Smooth muscle cell (in vitro differentiated cells): ENCODE results near the genes HAO1, PLCB4 and LAMP5.

DNA sequence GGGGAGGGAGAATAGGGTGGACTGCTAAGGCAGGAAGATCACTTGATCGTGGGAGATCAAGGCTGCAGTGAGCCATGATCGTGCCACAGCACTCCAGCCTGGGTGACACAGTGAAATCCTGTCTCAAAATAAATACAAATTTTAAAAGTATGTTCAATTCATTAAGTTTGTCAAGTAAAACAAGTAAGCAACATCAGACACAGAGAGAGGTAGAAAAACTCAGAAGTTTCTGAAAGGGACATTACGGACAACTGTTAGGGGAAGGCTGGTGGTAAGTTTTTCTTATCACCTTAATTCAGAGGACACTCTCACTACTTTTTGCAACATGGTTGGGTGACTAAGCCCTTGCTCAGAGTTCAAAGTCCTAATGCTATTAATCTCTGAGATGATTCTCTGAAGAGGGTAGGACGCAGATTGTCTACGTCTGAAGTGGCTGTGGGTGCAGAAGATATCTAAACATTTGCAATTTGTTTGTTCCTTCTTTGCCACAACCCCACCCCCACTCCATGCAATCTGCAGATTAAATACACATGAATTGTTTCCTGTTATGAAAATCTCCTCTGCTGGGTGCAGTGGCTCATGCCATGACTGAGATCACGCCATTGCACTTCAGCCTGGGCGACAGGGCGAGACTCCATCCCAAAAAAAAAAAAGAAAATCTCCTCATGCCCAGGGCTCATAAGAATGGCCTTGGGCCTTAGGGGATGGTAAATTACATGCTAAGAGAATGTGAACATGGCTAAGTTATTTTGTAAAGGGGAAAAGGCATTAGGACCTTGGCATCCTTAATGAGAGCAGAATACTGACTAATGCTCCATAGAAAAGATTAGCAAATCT, 12.9 kb upstream of the SHLD1 start:
- RAMPAGE, long total RNA = no peak

GRCh38 chr20:5765906-5766814, 16.0 kb downstream of the SHLD1 start:
- RAMPAGE, long total RNA = no peak

GRCh38 chr20:5863256-5864010, 47.9 kb upstream of the CHGB start:
- RAMPAGE, long total RNA = no peak

DNA sequence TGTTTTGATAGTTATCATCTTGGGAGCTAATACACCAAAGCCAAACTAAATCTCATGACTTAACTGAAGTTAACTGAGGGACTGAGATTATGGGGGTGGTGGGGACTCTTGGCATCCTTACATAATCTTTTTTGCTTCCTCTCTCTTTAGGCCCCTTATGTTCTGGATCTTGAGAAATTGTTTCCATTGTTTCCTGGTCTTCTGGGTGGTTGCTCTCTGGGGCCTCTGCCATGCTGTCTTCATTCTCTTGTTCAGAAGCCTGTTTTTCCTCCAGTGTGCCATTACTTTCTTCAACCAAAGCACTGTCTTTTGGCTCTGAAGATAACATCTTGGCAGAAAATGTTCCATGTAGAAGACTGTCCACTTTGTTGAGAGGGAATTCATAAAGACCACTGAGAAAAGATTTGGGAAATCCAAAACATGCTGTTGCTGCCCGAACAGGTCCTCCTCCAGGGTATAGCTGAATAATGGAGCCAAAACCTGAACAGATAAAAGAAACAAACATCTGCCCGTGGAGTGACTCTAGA, 8.0 kb downstream of the TRMT6 start:
- RAMPAGE, long total RNA = no peak

GRCh38 chr20:6007555-6008090, 1.7 kb downstream of the CRLS1 start:
- RAMPAGE, long total RNA = no peak

- RAMPAGE, long total RNA = no peak
These were observed 17.1 kb downstream of the CRLS1 start for GRCh38 chr20:6022931-6023503.

GRCh38 chr20:6058401-6059444, 4.9 kb upstream of the LRRN4 start:
- RAMPAGE, long total RNA = no peak

DNA sequence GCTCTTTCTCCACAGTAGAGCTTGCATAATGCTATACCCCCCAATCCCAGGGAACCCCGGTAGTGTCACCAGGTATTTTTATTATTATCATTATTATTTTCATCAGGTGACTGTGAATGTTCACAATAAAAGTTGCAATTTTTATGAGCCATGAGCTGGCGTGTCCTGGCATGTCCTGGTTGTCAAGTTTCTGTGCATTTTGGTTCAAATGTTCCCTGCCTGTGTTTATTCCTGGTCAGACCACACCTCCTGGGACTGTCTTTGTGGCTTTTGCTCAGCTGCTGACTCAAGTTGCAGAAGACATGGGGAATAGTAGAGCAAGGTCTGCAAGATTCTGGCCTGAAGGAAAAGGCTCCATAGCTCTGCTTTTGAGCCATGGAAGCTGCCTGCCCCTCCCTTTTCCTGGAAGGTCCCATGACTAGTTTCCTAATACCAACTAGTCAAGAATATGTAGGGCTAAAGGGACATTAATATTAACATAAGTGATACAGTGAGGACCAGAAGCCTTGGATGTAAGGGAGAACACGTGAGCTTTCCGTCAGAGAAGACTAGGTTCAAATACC, 112.6 kb upstream of the BMP2 start:
- RAMPAGE, long total RNA = no peak

GRCh38 chr20:7866212-7866652, 74.0 kb downstream of the HAO1 start:
- RAMPAGE, long total RNA = no peak

DNA sequence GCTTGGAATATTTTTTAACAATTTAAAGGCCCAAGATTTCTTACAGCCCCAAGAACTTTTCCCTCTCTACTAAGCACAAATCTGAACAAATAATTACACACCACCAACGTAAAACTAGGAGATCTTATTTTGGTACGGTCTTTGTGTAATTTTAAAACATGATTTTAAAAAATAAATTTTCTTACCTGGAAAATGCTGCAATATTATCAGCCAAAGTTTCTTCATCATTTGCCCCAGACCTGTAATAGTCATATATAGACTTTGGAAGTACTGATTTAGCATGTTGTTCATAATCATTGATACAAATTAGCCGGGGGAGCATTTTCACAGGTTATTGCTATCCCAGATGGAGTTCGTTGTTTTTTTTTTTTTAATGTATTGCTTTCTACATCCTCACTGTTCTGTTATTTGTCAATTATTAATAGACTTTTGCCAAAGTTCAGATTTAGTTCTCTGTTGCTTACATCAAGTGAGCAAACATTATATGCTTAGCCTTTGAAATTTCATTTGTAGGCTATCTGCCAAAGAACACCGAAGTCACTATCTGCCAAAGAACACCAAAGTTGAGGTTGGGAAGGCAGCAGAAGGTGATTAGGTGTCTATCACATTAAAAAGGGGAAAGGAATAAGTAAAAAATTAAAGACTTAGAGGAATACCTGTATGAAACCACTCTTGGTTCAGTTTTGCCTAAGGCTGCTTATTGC, at the start of gene HAO1:
Gene HAO1, minus strand, starts transcription at position 358 of the 704 bp plus-strand sequence.
- RAMPAGE, long total RNA = no peak

DNA sequence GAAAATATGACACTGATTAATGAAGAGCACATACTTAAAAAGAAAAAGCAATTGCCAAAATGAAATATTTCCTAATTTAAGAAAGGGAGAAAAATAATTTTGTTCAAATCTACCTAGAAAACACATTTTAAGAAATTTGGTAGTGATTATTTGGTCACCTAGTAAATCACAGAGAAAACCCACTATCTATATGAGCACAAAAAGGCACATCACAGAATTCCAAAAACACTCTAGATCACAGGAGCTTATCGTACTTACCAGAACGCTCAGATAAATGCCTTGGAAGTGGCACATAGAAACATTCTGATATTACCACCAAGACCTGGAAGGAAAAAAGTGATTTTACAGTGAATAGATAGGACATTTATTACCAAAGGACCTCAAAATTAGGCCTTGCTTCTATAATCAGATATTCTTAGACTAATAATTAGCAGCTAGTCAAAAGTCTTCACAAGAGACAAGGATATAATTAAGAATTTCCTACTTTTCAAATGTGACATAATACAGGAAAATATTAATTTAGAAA, 36.0 kb downstream of the TMX4 start:
- RAMPAGE, long total RNA = no peak

GRCh38 chr20:8114059-8115065, 17.7 kb upstream of the PLCB1 start:
- RAMPAGE, long total RNA = start-site peak on the plus strand at chr20:8114423-8114541, 10 and 6 reads in 2 replicates

GRCh38 chr20:8600267-8600985, 468.4 kb downstream of the PLCB1 start:
- RAMPAGE, long total RNA = start-site peak on the plus strand at chr20:8600587-8600949, 28 and 11 reads in 2 replicates

DNA sequence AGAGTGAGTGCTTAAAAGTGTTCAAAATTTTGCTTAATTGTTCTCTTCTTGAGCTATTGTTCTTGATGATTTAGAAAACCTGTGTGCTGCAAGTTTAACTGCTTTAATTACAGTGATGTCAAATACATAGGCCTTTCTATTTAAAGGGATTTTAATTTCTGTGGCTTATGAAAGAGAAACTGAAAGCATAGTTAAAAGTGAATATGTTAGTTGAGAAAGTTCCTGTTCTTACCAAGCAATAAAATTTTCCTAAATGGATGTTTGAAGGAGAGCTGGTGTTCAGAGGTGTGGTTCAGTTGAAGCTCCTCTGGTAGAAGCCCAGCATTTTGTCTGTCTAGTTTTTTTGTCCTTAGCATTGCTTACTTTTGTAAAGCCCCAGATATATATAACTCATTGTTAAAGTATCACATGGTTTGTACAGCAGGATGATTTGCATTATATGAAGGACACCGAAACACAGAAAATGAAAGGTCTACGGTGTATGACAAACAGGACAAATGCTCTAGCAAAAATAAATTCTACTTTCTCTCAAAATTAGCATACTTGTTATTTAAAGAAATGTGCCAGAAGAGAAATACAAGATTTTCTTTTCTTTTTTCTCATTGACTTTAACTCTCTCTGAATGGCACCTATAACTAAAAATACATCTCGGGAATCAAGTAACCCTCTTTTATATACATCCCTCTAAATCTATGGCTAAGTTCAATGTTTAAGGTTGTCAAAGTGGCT, 466.1 kb upstream of the PLCB4 start:
- RAMPAGE, long total RNA = no peak

DNA sequence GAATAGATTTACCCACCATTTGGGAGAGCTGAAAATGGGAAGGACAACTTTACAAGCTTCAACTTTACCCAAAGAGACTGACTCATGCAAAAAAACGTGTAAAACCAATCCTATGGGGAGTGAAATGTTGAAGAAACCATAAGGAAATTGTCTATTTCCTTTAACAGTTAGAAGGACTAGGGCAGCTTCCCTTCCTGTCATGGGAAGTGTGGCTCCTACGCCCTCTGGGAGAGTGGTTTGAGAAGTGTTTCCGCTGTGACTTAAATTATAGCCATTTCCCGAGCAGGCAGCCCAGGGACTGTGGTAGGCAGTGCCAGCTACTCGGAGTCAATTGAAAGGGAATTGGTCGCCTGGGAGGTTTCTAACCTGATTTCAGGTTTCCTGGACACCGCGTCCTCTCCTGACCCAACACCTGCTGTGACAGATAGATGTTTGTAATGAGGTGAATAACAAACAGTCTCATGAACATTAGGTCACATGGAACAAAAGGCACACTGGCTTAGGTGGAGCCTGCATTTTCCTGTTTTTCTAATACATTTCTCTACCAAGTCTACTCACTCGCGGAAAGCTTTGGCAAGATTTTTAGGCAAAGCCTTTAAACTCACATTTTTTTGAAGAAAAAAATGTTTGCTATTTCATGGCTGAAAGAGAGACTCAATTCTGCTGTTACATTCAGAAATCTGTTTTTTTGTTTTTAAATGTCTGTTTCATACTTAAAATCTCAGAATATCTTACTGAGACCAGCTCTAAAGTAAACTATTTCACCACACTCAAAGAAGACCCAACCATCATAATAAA, 256.0 kb upstream of the PLCB4 start:
- RAMPAGE, long total RNA = no peak

DNA sequence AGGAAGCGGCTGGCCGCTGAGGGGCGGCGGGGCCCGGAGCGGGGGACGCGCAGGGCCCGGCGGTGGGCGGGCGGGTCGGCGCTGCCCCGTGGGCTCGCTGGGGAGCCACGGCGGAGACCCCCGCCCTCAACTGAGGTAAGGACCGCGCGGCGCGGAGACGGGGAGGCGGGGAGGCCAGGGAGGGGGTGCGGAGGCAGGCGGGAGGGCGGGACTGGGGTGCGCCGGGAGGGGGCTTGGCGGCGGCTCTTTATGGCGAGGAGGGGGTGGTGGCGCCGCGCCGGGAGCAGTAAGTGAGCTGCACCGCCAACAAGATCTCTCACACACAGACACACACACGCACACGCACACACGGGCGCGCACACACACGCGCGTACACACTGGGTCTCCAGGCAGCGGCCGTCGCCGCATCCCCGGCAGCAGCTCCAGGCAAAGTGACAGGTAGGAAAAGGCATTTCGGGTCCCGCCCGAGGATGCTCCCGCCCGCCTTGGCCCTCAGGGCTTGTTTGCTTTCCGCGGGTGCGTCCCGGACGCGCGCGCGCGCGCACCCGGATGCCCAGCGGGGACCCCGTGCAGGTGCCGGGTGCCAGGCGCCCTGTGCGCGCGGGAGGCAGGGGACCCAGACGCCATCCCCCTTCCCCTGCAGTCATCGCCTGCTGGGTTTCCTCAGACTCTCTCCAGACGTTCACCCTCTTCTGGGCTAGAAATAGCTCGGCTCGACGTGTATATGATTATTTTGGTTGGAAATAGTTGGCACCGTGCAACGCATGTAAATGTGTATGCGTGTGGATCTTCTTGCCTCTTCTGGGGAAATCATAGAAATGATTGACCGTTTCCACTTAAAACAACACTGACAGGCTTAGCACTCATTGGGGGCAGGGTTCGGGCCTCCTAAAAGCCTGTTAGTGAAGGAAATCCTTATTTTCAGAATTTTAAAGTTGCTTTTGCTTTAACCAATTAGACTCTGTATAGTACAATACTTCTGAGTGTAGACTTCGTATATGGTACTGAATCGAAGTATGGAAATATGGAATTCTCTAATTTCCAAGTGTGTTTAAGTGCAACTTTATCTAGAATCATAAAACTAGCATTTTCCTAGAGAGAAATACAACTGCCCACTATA, at the start of gene PLCB4:
Gene PLCB4, plus strand, starts transcription at position 319 of the 1,120 bp plus-strand sequence.
- RAMPAGE, long total RNA = no peak

DNA sequence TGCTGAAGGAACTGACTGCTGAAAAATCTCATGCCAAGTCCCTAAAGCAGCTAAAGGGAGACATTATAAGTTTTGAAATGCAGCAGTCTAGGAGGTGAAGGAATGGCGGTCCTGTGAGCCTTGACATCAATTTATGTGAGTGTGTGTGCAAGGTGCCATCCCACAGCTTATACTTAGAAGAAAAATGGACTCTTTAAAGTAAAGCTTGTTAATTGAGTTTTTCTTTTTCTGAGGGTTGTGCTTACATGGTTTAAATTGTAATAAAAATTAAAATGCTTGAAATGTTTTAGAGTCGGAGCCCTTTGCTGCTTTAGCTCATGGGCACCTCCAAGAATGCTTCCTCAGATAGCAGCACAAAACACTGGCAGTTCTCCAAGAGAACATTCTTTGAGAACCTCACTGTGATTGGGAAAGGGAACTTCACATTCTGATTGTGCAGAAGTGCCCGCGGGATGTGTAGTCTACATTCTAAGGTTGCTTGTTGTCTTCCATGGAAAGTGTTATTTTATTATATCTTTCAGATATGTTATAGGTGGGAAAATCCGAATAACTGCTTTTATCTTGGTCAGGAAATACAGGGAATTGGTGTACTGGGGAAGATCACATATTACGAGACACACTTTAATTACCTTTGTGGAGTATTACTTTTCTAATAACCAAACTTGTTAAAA, 44.2 kb downstream of the PLCB4 start:
- RAMPAGE, long total RNA = no peak

GRCh38 chr20:9329877-9330276, 184.5 kb upstream of the LAMP5 start:
- RAMPAGE, long total RNA = no peak

DNA sequence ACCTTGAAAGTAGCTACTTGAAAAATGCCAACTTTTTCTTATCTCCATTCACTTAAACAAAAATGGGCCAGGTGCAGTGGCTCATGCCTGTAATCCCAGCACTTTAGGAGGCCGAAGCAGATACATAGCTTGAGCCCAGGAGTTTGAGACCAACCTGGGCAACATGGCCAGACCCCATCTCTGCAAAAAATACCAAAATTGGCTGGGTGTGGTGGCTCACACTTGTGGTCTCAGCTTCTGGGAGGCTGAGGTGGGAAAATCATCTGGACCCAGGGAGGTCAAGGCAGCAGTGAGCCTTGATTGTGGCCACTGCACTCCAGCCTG, 157.7 kb upstream of the LAMP5 start:
- RAMPAGE, long total RNA = no peak

DNA sequence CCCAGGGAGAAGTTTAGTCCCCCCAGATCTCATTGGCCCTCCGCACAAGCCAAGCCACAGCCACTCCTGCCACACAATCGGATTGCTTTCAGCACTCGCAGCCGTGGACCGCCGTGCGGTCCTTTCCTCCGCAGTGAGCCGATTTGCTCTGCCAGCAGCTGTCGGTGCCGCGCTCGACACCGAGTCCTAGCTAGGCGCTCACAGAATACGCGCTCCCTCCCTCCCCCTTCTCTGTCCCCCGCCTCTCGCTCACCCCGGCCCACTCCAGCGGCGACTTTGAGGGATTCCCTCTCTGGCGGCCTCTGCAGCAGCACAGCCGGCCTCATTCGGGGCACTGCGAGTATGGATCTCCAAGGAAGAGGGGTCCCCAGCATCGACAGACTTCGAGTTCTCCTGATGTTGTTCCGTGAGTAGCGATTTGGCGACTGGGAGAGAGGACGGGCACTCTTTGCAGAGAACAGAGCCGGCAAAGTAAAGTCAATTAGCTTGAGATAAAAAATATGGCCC, at the start of gene LAMP5:
Gene LAMP5, plus strand, starts transcription at position 80 of the 507 bp plus-strand sequence.
- RAMPAGE, long total RNA = start-site peak on the plus strand centred at position 211 of the sequence, 241 bp wide, 442 and 101 reads in 2 replicates